Measurements from ENCODE around the genes MAP2K7, ELAVL1 and RPS28.

DNA sequence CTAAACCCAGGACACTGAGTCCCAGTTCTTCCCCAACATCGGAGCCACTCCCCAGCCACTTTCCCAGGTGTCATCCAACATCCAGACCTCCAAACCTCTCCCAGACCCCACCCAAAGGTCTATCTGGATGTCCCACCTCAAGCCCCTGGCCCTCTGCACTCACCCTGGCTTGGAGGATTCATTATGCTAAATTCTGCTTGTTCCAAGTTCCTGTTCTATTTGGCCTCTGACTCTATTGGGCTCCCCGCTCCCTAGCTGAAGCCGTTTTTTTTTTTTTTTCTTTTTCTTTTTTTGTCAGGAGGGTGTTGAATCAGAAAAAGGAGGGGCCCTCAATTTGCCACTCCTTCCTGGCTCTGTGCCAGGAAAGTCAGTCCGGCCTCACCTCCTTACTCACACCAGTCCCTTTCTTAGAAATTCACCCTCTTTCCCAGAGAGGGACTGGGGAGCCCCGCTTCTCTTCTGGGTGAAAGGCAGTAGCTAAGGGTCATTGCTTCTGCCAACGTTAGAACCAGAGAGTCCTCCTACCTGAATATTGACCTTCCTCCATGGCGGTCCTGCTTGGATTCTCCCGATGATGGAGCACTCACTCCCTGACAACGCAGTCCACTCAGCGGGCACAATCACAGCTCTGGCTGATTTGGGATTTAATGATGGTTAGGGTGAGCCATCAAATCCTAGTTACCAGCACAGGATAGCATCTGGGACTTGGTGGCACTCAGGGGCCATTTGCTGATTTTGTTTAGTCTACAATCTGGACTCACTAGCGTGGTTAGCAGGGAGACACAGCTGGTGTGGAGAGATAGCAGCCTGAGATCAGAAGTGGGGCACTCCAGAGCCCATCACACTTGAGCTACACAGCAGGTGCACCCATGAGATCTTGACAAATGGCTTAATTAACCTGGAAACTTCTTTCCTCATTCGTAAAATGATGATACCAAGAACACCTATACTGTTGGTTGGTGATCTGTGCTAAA, 2.4 kb downstream of the FCER2 start:
- CAGE, long polyA plus RNA: no peak
- RRBS: no CpG with 5 or more reads among the region's 12 CpGs

DNA sequence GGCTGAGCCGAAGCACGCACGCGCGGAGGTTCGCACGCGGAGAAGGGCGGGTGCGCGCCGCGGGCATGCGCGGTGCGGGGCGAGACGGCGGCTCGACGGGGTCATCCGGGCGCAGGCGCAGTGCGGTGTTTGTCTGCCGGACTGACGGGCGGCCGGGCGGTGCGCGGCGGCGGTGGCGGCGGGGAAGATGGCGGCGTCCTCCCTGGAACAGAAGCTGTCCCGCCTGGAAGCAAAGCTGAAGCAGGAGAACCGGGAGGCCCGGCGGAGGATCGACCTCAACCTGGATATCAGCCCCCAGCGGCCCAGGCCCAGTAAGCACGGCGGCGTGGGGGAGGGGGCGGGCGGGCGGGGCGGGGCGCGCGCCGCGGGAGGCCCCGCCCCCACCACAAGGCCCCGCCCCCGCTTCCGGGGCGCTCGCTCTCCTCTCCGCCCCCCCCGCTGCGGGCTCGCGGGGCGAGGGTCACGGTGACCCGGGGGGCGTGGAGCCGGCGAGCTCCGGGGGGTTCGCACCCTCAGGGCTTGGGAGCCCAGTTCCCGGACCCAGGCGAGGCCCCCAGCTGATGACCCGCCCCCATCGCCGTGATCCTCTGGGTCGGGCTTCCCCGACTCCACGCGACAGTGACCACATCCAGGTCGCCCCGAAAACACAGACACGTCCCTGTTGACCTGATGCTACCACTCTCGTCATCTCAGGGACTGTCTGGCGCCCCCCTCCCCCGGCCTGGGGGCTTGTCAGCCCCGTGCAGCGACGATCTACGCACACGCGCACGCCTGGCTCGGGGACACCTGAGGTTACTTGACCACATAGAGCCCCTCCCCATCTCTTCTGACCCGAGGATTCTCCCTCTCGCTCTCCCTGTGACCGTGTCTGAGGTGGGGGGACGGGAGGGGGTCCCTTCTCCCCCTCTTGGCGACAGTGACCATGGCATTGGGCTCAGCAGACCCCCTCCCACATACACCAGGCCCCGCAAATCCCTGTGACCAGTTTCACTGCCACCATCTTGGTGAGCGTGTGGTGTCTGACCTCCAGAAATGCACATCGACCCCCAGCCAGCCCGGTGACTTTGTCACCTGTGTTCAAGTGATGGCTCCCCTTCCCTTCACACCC, at the start of gene MAP2K7:
Gene MAP2K7, plus strand, starts transcription at position 120 of the 1,108 bp plus-strand sequence.
- CAGE, long polyA plus RNA: no peak
- RRBS: 3% methylated on average over 23 of the region's 107 CpGs

DNA sequence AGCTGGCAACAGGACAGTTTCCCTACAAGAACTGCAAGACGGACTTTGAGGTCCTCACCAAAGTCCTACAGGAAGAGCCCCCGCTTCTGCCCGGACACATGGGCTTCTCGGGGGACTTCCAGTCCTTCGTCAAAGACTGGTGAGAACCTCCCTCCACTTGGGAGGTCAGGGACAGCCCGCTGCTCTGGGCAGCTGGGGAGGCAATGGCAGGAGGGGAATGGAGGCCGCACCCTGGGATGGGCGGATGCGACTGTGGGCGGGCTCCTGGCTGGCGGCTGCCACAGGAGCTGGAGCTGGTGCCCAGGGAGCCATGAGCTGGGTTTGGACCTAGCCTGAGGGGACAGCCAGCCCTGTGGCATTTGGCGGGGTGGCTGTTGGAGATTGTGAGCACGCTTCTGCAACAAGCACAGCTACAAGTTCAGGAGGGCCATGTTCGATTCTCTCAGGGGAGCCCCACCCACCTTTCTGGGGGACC, 3.2 kb upstream of the TGFBR3L start:
- CAGE, long polyA plus RNA: no peak
- RRBS: no CpG with 5 or more reads among the region's 14 CpGs

DNA sequence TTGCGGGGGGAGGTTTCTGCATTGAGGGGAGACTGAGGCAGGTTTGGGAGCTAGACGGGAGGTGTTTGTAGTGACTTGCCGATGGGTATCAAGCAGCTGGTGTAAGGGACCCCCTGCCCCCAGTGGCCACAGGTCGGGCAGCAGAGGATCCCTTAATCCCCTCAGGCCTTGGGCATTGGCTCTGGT, 206 bp upstream of the TGFBR3L start:
- CAGE, long polyA plus RNA: no peak
- RRBS: no CpG with 5 or more reads among the region's 4 CpGs

GRCh38 chr19:8005454-8006372, at the start of gene ELAVL1:
TSS of gene ELAVL1 (minus strand) at chr19:8005641.
- CAGE, long polyA plus RNA: no peak
- RRBS: under 1% methylated on average over 44 of the region's 111 CpGs

GRCh38 chr19:8017697-8018296, 12.4 kb upstream of the ELAVL1 start:
- CAGE, long polyA plus RNA: no peak
- RRBS: no CpG with 5 or more reads among the region's 19 CpGs

DNA sequence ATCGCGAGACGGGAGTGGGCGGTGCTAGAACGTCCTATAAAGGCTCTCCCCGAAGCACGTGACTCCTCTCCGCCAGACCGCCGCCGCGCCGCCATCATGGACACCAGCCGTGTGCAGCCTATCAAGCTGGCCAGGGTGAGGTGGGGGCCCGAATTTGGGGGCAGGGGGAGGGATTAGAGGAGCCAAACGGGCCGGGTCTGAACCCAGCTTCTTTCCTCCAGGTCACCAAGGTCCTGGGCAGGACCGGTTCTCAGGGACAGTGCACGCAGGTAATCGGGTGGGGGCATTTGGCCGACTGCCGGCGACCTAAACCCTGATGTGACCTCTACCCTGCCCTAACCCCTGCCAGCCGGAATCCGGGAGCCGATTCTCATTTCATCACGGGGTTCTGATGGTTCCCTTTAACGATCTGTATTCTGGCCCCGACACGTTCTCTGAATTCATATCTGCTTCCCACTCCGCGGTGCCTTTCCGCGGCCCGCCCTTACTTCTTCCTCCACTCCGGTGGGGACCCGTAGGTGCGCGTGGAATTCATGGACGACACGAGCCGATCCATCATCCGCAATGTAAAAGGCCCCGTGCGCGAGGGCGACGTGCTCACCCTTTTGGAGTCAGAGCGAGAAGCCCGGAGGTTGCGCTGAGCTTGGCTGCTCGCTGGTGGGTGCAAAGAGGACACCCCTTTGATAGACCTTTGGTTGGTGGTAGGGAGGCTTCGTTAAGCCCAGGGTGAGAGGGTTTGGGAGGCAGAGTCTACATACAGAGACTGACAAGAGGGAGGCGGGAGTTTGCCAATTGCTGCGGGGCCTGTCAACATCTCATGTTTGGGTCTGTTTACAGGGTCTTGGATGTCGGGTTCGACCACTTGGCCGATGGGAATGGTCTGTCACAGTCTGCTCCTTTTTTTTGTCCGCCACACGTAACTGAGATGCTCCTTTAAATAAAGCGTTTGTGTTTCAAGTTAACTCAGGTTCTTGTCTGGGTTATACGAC, at the start of gene RPS28:
Gene RPS28, plus strand, starts transcription at position 62 of the 989 bp plus-strand sequence.
- CAGE, long polyA plus RNA: start-site peak on the plus strand centred at position 215 of the sequence, 9 bp wide, 31 and 34 reads in 2 replicates
- RRBS: 4% methylated on average over 12 of the region's 62 CpGs

DNA sequence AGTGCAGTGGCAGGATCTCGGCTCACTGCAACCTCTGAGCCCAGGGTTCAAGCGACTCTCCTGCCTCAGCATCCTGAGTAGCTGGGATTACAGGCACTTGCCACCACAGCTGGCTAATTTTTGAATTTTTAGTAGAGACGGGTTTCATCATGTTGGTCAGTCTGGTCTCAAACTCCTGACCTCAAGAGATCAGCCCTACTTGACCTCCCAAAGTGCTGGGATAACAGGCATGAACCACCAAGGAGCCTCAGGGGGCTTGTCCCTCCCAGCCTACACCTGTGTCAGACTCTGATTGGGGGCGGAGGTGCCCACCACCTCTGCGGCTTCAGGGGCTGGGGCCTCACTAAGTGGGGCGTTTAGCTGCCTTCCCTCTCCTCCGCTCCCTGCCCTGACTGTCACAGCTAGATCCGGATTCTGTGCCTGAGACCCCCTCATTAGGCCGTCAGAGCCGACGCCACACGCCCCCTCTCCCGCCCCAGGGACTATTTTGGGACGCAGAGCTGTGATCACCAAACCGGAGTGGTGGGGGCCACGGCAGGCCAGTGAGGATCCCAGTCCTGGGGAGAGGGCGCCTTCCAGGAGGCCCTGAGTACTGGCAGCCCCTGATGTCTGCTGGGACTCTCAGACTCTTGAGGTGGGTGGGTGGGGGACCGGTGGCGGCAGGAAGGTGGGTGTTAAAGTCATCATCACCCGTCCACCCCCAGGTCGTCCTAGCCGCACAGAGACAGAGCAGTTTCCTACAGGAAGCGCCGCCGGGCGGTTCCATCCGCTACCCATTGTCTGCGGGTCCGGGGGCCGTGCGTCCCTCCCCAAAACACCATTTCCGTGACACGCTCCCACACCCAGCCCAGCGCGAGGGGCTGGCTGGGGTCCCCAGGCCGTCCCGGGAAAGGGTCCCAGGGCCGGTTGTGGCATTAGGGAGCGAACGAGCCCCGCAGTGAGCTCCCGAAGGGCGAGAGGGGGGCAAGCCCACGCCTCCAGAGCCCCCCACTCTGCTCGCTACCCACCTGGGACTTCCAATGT, 707 bp downstream of the KANK3 start:
- CAGE, long polyA plus RNA: no peak
- RRBS: 16% methylated on average over 18 of the region's 45 CpGs

- CAGE, long polyA plus RNA: no peak
- RRBS: no CpG with 5 or more reads among the region's 10 CpGs
These were observed 3.6 kb upstream of the ANGPTL4 start for GRCh38 chr19:8360295-8360779.

- CAGE, long polyA plus RNA: no peak
- RRBS: no CpG with 5 or more reads among the region's 2 CpGs
These were observed 24.6 kb downstream of the HNRNPM start for GRCh38 chr19:8469405-8469676.

- CAGE, long polyA plus RNA: no peak
- RRBS: no CpG with 5 or more reads among the region's 10 CpGs
These were observed 21.4 kb downstream of the PRAM1 start for GRCh38 chr19:8481026-8481469.

DNA sequence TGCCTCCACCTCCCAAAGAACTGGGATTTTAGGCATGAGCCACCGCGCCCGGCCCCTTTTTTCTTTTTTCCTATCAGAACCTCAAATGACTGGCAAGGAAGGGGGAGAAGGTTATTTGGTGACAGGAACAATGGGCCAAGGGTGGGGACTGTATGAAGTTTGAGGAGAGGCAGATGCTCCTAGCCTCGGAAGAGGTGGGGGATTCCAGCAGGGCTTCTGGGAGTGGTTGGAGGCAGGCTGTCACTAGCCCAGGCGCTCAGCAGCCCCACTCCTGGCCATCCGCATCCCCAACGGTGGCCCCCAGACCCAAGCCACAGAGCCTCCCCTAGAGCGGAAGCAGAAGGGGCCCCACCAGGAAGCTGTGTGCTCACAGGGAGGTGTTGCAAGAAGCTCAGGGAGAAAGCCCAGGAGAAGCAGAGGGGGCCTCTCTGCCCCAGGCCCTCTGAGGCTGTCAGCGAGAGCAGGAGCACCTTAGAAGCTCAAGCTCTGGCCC, 8.3 kb downstream of the PRAM1 start:
- CAGE, long polyA plus RNA: no peak
- RRBS: no CpG with 5 or more reads among the region's 9 CpGs

DNA sequence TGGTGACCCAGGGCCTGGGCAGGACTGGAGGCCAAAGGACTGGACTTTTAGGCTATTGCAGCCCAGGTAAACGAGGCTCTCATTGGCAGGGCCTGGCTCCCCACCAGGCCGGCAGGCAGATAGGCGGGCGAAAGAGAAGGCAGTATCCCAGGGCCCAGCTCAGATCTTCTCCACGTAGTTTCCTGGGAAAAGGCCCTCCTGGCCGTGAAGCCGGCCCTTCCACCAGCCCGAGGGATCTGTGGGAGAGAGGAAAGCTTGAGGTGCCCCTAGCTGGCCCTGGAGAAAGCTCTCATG, 7.3 kb upstream of the ZNF414 start:
- CAGE, long polyA plus RNA: no peak
- RRBS: no CpG with 5 or more reads among the region's 8 CpGs

GRCh38 chr19:8591838-8592910, 14.9 kb upstream of the MYO1F start:
- CAGE, long polyA plus RNA: no peak
- RRBS: 5% methylated on average over 23 of the region's 71 CpGs

DNA sequence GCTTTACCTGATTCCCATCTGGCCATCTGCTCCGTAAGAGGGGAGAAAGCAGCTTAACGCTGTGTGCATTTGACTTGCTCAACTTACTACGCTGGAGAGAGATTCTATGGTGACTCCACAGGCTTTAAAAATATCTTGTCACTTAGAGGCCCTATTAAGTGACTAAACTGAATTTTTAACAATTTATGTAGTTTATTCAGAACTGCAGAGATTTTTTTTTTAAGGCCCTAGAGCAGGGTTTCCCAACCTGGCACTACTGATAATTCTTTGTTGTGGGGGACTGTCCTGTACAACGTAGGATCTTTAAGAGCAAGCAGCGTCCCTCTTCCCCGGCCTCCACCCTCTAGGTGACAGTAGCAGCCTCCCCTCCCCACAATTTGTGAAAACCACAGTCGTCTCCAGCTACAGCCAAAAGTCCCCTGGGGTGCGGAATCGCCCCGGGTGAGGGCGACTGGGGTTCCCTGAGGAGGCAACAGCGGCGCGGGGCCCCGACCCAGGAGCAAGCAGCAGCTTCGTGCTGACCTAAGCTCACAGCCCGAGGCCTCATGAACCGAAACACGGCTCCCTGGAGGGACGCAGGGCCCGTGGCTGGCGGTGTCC, 447 bp downstream of the ZNF558 start:
- CAGE, long polyA plus RNA: no peak
- RRBS: under 1% methylated on average over 4 of the region's 22 CpGs

GRCh38 chr19:9149289-9149851, 9.2 kb downstream of the ZNF317 start:
- CAGE, long polyA plus RNA: no peak
- RRBS: 98% methylated on average over 1 of the region's 10 CpGs

DNA sequence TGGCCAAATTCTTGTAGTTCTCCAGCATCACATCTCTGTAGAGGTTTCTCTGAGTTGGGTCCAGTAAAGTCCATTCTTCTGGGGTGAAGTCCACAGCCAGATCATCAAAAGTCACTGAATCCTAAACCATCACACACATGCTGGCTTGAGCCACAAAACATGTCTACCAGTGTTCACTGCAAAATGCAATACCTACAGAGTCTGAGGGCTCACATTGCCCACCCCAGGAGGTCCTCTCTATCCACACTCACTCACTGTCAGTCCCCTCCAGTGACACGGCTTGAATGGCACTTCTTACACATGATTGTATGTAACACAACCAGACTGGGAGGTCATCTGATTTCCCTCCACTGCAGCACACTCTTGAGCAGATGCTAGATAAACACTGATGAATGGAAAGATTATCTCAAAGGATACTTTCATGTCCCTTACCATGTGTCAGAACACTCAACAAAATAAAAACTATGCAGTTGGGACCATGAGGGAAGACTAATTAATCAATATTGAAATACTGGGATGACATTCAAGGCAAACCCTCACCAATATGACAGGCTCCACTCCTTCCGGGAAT, 16.8 kb downstream of the ZNF266 start:
- CAGE, long polyA plus RNA: no peak
- RRBS: no CpG with 5 or more reads among the region's 2 CpGs

- CAGE, long polyA plus RNA: no peak
- RRBS: no CpG with 5 or more reads among the region's 2 CpGs
These were observed 9.9 kb upstream of the ZNF561 start for GRCh38 chr19:9630954-9631318.

GRCh38 chr19:9657840-9658360, 17.0 kb downstream of the ZNF562 start:
- CAGE, long polyA plus RNA: no peak
- RRBS: no CpG with 5 or more reads among the region's 4 CpGs

GRCh38 chr19:9785390-9786460, 17.2 kb upstream of the ZNF846 start:
- CAGE, long polyA plus RNA: no peak
- RRBS: 1% methylated on average over 10 of the region's 74 CpGs